Measurements from ENCODE around the gene KLF13.

DNA sequence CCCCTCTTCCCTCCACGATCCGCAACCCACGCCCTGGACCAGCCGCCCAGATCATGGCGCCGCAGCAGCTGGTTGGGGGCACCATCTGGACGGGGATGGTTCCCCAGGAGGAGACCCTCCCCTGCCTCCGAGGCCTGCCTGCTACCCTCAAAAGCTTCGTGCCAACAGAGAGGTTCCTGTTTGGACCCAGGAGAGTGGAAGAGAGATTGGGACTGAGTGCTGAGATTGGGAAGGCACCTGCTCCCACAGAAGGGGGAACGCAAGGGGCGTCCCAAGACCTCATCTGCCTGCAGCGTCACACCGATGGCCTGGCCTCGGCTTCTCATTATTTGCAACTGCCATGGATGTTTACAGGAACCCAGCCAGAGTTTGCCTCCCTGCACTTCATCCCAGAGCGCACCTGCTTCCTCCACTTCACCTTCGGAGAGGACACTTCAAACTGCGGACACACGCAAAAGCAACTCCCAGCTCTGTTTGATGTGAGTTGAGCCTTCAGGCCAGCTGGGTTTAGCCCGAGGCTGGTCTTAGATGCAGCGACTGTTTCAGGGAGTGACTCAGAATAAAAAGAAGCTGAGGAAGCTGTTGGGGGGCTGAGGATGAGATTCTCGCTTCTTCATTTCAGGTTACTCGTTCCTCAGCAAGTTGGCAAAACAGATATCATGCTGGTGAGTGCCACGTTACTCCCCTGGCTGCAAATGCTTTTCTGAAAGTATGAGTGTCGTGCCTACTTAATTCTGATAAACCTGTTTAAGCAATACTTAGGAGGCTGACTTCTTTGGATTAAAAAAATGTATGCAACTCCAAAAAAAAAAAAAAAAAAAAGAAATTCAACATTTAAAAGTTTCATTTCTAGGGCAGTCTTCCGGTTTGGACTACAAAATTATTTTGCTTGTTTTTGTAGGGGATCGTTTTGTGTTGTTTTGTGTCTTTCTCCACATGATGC is 58.7 kb downstream of the GOLGA6L7 start:
- RRBS, result no CpG with 5 or more reads among the region's 26 CpGs

GRCh38 chr15:28989438-28990152 is 103.8 kb downstream of the APBA2 start:
- RRBS, result no CpG with 5 or more reads among the region's 20 CpGs

DNA sequence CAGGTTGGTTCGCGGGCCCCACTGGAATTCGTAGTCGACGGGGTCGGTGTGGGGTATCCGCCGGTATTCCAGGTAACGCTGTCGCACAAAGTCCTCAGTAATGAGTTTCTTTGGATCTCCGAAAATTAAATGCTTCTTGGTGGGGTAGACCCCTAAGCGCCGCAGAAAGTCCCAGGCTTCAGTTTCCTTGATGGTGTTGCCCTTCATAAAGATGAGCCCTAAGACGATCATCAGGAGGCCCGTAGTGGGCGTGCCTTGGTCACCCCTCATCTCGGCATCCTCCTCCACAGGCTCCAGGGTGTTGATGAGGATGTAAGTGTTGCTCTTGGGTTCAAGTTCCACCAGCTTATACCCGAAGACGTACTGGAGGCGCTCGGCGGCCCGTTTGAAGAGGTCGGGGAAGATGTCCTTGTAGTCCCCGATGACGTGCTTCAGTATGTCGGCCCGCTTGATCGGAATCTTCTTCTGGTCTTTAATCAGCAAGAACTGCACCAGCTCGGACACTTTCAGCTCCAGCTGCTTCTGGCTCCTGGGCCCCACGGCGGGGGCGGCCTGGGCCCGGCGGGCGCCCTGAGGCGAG is 594 bp downstream of the NSMCE3 start:
- RRBS, result 3% methylated on average over 4 of the region's 37 CpGs

DNA sequence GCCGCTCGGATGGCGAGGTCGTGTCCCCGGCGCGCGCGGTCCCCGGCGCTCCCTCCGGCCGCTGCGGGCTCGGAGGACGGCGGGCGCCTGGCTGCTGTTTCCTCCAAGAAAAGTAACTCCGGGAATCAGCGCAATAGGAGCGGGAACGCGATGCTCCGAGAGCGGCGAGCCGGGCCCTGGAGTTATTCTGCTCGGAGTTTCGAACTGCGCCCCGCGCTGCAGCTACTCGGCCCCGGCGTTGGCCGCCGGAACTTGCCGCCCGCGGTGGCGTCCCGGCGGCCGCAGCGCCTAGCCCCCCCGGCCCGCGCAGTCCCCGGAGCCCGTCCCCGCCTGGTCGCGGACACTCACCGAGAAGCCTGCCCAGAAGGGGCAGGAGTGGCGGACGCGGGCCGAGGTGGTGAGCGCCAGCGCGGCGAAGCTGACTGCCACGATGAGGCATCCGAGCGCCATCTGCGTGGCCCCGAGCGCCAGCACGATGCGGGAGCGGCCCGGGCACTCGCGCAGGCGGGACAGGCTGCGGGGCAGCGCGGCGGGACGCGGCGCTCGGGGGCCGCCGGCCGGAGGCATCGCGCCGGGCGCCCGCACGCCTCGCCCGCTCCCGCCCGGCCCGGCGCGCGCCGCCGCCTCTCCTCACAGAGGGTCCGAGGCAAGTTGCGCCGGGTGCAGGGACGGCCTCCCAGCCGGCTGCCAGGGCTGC is 474 bp downstream of the ENTREP2 start:
- RRBS, result 2% methylated on average over 45 of the region's 107 CpGs

DNA sequence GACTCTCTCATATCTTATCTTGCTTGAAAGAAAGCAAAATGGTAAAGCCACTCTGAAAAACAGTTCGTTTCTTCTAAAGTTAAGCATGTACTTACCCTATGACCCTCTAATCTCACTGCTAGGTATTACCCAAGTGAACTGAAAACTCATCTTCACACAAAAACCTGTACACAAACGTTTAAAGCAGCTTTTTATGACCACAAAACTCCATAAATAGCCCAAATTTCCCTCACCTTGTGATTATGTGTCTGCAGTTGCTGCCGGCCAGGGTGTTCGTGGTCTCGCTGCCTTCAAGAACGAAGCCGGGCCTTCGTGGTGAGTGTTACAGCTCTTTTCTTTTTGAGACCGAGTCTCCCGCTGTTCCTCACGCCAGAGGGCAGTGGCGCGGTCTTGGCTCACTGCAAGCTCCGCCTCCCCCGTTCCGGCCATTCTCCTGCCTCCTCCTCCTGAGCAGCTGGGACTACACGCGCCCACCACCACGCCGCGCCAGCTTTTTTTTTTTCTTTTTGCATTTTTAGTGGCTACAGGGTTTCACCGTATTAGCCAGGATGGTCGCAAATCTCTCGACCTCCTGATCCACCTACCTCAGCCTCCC is 86.0 kb upstream of the ENTREP2 start:
- RRBS, result no CpG with 5 or more reads among the region's 24 CpGs

- RRBS, result 3% methylated on average over 14 of the region's 71 CpGs
Observed at GRCh38 chr15:29674756-29675531, 104.2 kb upstream of the ENTREP2 start.

DNA sequence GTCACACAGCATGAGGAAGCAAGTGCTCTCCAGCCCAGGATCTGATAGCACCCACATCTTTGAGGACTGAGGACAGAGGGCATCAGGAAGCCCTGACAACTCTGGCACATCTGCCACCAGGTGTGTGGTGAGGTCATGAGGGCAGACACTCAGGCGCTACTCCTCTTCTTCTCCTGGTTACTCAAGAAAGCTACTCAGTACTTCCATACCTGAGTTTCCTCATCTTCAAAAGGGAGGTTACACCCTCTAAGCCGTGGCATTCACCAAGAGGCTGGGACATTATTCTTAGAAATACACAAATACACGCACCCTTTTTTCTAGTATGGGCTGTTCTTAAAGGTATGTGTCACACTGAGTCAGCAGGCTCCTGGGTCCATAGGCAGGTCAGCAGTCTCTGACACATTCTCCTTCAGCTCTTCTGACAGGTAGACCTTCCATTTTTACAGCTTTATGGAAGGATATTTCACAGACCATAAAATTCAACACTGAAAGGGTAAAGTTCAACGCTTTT is 103.1 kb upstream of the TJP1 start:
- RRBS, result no CpG with 5 or more reads among the region's 4 CpGs

- RRBS, result no CpG with 5 or more reads among the region's 18 CpGs
Observed at GRCh38 chr15:31062822-31063297, 38.7 kb downstream of the TRPM1 start.

GRCh38 chr15:31081086-31082070 is 20.1 kb downstream of the TRPM1 start:
- RRBS, result no CpG with 5 or more reads among the region's 14 CpGs

GRCh38 chr15:31159055-31159760 is 57.7 kb upstream of the TRPM1 start:
- RRBS, result no CpG with 5 or more reads among the region's 11 CpGs

DNA sequence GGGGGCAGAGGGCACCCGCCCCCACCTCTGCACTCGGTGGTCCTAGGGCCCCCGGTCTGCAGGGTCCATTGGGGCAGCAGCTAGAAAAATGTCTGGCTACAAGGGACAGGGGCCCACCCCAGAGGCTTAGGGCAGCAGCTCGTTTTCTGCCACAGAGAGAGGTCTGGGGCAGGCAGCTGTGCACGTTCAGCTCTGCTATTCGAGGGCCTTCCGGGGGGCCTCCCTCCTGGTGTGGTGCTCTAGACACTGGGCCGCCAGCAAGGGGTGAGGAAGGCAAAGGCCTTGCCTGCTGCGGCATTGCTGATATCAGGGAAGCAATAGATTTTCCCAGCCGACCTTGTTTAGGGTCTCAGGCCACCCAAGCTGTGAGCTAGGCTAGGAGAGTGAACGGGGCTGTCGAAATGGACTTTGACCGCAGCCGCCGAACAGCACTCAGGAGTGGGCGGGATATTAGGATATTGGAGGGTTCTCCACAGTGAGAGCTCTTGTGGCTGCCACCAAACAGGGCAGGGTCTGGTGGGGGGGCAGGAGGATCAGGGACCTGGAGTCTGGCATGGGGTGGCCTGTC is 61.4 kb upstream of the KLF13 start:
- RRBS, result no CpG with 5 or more reads among the region's 16 CpGs

DNA sequence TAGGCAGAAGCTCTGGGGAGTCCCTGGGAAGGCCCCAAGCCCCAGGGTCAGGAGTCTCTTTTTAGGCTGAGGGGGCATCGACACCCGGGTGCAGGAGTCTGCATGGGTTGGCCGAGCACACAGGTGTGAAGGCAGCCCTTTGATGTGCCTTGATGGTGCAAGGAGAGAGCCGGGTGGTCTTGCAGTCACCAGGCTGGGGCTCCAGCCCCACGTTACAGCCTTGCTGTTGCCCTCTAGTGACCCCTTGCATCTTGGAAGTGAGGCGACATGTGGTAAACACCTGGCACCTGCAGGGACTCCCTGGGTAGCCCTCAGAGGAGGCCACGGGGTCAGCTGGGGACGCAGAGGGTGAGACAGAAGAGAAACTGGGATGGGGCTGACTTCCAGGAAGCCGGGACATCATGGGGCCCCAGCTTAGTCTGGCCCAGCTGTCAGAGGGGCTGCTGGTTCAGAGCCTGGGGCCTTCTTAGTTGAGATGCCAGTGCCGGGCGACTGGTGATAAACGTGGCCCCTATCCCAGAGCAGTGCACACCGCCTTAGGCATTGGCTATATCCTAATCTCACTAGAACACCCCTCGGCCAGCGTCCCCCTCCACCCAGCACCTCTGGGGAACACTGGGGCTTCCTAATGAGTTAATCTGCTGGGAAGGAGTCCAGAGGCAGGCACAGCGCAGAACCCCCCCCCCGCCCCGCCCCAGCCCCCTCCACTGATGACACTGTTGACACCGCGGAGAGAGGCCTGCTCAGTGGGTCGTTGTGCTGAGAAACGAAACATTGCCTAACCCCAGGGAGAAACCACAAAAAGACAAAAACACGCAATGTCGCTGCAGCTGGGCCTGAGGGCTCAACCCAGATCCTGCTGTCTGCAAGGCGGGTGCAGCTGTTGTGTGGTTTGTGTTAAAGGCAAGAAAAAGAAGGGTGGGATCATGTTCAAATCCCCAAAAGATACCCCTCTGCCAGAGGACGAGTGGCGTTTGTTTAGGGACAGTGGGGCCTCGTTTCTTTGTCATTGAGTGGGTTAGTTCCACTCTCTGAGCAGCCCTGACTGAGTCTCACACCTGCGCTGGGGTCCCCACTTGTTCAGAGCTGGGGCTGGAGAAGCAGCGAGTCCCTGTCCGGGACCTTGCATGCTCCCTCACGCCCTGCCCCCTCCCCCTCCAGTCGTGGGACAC is 60.5 kb upstream of the KLF13 start:
- RRBS, result 43% methylated on average over 5 of the region's 33 CpGs

DNA sequence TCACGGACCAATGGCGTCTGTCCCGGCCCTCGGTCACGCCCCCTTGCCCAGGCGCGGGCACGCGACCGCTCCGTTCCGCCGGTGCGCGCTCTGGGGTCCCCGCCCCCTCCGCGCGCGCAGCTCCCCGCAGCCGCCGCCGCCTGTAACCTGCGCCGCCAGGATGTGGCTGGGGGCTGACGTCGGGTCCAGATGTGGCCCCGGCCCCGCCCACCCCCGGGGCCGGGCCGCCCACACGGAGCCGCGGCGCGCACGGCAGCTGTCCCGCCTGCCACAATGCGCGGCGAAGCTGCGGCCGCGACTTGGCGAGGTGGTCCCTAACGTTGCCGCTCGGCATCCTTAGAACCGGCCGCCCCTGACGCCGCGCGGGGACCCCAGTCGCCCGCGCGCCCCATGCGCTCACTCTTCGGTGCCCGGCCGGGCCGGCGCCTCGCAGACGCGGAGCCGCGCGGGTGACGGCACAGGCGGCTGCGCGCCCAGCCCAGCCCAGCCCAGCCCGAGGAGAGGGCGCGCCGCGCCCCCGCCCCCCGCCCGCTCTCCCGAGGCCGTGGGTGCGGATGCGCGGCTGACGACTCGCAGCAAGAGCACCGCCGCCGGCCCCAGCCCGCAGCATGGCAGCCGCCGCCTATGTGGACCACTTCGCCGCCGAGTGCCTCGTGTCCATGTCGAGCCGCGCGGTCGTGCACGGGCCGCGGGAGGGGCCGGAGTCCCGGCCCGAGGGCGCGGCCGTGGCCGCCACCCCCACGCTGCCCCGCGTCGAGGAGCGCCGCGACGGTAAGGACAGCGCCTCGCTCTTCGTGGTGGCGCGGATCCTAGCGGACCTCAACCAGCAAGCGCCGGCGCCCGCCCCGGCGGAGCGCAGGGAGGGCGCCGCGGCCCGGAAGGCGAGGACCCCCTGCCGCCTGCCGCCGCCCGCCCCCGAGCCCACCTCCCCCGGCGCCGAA is at the start of gene KLF13:
Gene KLF13, plus strand, starts transcription at position 231 of the 941 bp plus-strand sequence.
- RRBS, result 2% methylated on average over 36 of the region's 150 CpGs

GRCh38 chr15:31332158-31332855 is 5.7 kb downstream of the KLF13 start:
- RRBS, result no CpG with 5 or more reads among the region's 9 CpGs

DNA sequence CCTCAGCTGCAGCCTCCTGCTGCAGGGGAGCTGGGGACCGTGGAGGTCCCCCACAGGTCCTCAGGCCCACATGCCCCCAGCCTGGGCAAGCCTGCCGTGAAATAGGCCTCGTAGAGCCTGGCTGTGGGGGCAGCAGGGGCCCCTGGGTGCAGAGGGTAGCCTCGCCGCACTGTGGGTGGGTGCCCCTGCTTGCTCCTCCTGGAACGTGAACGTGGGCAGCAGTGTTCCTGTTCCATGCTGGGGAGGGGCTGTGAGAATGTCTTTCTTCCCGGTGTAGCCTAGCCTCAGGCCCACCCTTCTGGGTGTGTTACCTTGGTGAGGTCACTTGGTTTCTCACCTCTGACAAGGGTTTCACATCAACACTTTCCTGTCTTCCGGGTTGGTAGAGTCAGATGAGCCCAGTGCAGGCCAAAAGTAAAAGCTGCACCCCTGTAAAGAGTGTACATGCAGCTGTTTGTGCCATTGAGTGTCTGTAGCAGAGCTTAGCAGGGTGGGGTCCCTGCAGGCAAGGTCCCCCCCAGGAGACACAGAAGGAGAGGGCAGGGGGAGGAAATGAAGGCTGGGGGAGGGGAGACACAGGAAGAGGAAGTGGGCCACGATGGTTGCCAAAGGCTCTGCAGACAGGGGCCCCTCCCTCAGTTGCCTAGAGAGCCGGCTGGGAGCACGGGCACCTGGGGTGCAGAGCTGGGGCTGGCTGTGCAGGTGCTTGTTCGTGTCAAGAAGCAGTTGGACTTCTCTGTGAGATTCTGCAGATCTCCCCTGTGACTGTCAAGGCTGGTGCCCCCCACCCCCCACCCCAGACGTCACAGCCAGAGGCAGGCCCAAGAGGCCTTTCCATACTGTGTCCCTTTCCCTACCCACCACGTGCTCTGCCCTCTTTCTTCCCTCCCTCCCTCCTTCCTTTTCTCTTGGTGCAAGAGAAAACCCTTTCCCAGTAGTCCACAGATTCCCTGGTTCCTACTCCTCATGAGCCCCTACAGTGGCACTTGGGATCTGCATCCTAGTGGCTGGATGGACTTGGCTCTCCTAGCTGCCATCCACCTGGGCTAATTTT is 34.7 kb downstream of the KLF13 start:
- RRBS, result no CpG with 5 or more reads among the region's 15 CpGs

DNA sequence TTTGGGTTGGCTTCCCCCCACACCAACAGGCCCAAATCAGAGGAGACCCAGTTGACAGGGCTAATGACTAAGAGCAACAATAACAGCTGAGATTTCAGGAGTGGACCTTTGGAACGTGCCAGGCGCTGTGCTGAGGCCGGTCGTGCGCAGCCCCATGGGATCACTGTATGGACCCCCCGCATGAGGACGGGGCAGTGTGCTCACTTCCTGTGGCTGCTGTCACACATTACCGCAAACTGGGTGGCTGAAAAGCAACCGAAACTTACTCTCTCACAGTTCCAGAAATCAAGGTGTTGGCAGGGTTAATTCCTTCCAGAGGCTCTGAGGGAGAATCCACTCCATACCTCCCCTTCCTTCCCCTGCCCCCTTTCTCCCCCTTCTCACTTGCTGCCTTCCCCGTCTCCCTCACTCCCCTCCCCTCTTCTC is 41.0 kb downstream of the KLF13 start:
- RRBS, result no CpG with 5 or more reads among the region's 10 CpGs

DNA sequence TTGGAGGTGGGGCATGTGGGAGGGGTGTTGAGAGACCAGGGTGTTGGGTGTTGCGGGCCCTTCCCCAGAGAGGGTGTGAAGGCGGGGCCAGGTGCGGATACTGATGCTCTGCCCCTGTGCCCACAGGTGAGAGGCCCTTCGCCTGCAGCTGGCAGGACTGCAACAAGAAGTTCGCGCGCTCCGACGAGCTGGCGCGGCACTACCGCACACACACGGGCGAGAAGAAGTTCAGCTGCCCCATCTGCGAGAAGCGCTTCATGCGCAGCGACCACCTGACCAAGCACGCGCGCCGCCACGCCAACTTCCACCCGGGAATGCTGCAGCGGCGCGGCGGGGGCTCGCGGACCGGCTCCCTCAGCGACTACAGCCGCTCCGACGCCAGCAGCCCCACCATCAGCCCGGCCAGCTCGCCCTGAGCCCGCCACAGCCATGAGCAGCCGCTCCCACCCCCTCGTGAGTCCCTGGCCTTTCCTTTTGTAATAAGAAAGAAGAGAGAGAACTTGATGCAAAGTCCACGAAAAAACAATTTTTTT is 45.3 kb downstream of the KLF13 start:
- RRBS, result 78% methylated on average over 13 of the region's 41 CpGs

DNA sequence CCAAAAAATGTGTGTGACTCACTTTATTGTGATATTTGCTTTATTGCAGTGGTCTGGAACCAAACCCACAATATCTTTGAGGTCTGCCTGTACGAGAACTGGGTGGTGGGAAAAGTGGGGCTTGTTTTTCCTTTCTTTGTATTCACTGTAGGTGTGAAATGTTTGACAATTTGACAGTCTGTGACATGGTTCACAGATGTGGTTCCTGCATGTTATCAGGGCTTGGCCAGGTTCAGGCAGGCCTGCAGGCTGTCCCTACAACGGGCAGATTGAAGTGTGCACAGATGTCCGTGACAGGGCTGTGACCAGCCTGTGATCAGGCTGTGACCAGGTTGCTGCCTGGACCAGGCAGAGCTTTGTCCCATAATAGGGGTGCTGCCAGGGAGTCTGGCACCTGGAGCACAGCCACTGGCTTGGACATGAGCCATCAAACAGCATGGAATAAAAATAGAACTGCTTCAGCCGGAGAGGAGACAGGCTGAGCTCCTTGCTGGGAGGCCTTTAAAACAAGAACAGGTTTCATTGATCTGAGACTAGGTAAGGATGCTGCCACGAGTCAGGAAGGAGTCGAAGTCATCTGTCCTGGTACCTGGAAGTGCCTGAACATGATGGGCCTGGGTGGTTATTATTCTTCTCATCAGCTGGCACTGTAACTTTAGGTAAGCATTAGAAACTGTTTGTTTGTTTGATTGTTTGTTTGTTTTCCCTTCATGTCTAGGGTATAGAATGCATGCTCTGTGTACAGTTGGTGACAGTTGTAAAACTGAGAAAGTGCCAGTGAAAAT is 61.1 kb downstream of the KLF13 start:
- RRBS, result no CpG with 5 or more reads among the region's 6 CpGs

- RRBS, result 71% methylated on average over 7 of the region's 46 CpGs
Observed at GRCh38 chr15:31484034-31484383, 157.4 kb downstream of the KLF13 start.

GRCh38 chr15:31527085-31527720 is 200.6 kb downstream of the KLF13 start:
- RRBS, result no CpG with 5 or more reads among the region's 13 CpGs